Vagina (tissue), 1 donor: ENCODE measurements around the gene ZBTB49.

DNA sequence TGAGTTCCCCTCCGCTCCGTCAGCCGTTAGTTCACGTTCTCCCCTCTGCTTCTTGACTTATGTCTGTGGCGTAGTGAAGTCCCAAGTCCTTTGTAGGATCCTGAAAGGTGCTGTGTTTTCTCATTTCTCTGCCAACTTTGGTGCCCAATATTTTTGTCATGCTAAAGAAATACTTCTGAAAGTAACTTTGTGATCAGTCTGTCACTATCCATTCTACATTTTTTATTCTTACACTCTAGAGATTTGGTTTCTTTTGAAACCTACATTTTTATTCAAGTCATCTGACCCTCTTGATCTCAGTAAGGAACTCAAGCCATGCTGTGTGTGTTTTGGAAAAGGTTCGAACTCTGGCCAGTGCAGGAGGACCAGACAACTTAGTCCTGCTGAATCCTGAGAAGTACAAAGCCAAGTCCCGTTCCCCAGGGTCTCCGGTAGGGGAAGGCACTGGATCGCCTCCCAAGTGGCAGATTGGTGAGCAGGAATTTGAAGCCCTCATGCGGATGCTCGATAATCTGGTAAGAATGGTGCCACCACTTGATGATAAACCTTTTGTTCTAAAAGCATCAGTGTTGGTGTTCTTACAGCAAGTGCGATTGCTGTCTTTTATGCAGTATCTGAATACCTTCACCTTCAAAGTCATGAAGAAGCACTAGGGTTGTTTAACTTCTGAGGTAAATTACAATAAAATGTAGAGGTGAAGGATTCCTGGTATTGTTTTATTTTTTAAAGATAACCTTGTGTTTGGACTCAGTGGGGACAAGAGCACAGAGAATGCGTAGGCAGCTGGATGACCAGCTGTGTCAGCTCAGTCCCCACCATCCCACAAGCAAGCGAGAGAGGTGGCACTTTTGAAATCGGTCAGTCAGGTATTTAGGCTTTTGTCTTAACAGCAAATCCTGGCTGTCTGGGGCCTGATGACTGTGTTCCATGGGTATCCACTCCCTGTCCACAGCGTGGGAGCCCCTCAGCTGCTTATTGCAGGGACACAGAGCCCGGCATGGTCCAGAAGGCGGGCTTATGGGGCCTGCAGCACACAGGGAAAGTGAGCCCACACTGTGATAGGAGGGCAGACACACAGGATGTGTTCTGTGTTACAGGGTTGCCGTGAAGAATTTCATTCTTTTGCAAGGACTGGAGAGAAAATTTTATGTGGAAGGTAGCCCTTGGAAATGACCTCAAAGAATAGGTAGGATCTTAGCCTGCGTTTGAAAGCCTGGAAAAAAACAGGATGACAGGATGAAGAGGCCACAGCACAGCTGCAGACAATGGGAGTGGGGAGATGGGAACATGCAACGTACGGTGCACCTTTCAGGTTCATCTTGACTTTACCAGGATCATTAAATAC, 35.2 kb downstream of the MFSD10 start:
- PRO-cap: no peak
- RAMPAGE, long total RNA: start-site peak on the plus strand centred at position 1,052 of the sequence, 69 bp wide, 26 reads

DNA sequence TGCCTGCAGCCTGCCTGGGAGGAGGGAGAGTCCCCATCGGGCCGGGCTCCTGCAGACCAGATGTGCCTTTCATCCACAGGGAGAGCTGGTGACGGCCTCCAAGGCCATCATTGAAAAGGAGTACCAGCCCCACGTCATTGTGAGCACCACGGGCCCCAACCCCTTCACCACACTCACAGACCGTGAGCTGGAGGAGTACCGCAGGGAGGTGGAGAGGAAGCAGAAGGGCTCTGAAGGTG, 19.9 kb downstream of the MFSD10 start:
- PRO-cap: no peak
- RAMPAGE, long total RNA: start-site peak on the plus strand centred at position 140 of the sequence, 9 bp wide, 24 reads

- PRO-cap: no peak
- RAMPAGE, long total RNA: start-site peak on the minus strand at chr4:2941674-2941711, 26 reads
These were observed 6.8 kb upstream of the MFSD10 start for GRCh38 chr4:2941258-2942063.

DNA sequence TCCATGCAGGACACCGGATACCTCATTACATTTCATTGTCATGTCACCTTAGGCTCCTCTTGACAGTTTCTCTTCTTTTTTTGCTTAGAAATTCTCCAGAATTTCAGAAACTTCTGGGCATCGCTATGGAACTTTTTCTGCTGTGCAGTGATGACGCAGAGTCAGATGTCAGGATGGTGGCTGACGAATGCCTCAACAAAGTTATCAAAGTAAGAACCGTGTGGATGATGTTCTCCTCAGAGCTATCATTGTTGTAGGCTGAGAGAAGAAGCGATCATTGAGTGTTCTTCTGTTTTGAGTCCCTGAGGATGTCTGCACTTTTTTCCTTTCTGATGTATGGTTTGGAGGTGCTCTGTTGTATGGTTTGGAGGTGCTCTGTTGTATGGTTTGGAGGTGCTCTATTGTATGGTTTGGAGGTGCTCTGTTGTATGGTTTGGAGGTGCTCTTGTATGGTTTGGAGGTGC, 24.7 kb downstream of the HTT start:
- PRO-cap: no peak
- RAMPAGE, long total RNA: no peak

- PRO-cap: no peak
- RAMPAGE, long total RNA: start-site peak on the plus strand at chr4:3219805-3220616, 23 reads
These were observed 29.1 kb upstream of the MSANTD1 start for GRCh38 chr4:3219806-3220396.

- PRO-cap: no peak
- RAMPAGE, long total RNA: no peak
These were observed 25.1 kb upstream of the MSANTD1 start for GRCh38 chr4:3223647-3224487.

DNA sequence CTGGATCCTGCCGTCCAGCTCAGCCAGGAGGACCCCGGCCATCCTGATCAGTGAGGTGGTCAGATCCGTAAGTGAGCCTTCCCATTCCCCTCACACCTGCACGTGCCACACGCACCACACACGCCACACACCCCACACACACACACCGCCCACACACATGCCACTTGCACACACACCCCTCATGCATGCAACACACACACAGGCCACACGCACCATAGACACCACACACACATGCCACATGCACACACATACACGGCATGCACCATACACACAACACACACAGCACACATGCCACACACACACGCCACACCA, 20.1 kb upstream of the MSANTD1 start:
- PRO-cap: no peak
- RAMPAGE, long total RNA: no peak

- PRO-cap: no peak
- RAMPAGE, long total RNA: no peak
These were observed 24.2 kb downstream of the RGS12 start for GRCh38 chr4:3316744-3317602.

DNA sequence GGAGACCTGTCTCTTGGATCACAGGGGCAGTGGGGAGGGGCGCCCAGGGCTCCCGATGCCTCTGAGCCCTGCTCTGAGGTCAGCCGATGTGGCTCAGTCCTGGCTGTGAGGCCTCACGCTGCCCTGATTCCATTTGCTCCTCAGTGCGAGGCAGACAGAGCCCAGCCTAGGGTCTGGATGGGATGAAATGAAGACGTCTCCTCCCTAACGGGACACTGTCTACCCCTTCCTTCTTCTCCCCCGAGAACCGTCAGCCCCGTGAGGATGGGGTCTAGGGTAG, 1.1 kb upstream of the DOK7 start:
- PRO-cap: no peak
- RAMPAGE, long total RNA: no peak

DNA sequence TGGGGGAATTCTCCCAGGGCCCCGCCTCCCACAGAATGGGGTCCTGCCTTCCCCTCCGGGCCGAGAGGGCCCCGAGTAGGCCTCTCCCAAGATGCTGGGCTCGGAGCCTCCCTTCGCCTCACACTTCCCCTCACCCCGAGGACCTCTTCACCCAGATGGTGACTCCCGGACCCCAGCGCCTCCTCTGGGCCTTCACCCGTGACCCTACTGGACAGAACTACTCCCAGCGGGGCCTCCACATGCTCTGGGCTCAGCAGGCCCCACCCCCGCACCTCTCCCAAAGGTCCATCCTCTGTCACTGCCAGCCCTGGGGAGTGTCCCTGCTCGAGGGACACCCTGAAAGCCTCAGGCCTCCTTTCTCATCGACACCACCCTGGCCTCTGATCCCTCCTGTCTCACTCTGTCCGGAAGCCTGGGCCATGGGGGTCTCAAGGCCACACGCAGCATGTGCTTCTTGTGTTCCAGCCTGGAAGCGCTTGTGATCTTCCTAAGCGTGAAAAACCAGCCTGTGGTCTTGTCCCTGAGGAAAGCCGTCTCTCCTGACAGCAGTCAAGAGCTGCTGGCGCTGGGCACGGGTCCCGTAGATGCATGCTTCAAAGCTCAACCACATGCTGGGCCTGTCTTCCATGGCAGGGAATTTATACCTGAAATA, 10.9 kb downstream of the LRPAP1 start:
- PRO-cap: no peak
- RAMPAGE, long total RNA: no peak

- PRO-cap: no peak
- RAMPAGE, long total RNA: no peak
These were observed 749 bp downstream of the LRPAP1 start for GRCh38 chr4:3531477-3531868.

DNA sequence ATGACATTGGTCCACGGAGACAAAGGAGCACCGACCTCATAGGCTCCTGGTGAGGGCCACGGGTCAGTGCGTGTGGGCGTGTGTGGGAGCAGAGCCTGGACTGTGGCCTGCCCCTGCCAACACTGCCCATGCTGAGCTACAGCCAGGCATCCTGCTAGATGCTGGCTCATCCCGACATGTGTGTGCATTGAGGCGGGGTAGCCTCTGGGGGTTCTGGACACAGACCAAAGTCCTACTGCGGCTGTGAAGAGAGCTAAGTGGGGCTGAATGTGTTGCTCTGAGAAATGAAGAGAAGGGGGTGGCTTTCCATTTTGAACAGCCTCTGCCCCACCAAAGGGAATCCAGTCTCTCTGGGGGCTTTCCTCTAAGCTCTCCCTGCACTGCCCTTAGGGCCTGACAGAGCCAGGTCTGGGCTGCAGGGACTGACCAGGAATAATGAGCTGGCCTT, 48.7 kb upstream of the LRPAP1 start:
- PRO-cap: no peak
- RAMPAGE, long total RNA: no peak

DNA sequence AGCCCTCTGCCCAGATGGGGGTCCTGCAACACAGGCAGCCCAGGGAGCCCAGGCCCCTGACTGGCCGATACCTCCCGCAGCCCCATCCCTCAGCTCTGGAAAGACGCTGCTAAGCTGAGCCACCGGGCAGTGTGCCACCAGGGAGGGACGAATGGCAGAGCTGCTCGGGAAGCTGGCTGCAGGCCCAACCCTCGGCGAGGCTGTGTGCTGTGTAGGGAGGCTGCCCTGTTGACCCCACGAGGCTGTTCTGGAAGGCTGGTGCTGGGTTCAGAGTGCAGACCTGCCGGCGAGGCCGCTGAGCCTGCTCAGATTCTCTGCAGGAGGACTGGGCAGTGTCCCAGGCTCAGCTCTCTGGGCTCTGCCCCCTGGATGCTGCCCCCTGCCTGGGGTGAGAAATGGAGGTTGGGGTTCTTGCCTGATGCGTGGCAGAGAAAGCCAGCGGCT, 61.7 kb downstream of the ADRA2C start:
- PRO-cap: no peak
- RAMPAGE, long total RNA: no peak

DNA sequence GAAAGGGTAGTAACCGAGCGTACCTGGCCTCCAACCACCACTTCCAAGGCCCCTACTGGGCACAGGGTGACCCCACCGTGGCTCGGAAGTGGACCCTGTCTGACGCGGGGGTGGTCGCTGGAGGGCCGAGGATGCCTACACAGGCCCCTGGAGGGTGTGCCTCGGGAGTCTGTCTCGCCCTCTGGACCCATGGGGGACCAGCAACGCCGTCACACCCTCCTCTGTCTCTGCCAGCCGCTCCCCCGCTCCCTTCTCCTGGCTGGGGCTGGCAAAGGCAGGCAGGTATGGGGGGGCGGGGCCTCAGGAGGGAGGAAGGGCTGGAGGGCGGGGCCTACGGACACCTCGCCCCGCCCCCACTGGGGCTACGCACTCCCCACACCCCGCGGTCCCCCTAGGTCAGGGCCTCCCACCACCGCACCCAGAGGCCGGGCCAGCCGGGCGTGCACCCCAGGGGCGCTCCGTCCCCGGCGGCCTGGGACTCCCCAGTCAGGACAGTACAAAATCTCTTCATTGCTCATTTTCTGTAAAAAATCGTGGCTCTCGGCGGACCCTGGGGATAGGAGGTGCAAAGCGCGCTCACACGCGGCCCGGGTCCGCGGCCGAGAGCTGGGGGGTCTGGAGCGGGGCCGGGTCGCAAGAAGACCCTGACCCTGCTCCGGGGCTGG, 84.1 kb downstream of the OTOP1 start:
- PRO-cap: no peak
- RAMPAGE, long total RNA: no peak

GRCh38 chr4:4289970-4291119, at the start of gene ZBTB49:
ZBTB49 (plus strand) TSS chr4:4290251.
- PRO-cap: bidirectional peak, plus-strand start at chr4:4290238, minus-strand start at chr4:4290181
- RAMPAGE, long total RNA: start-site peak on the minus strand at chr4:4290123-4290185, 291 reads; start-site peak on the plus strand at chr4:4290254-4290277, 36 reads

DNA sequence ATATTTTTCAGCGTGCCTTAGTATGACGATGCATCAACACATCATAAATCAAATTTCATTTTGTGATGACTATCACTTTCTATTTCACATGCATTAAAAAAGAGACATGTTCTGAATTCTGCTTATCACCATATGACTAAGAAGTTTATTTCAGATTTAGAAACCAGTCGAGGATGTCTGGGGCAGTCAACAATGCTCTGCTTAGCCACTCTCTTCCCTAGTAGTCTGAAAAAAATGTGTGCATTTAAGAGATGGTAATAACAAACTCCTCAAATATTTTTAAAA, 49.3 kb downstream of the STX18 start:
- PRO-cap: no peak
- RAMPAGE, long total RNA: no peak

GRCh38 chr4:4524091-4524884, 17.6 kb downstream of the STX18 start:
- PRO-cap: no peak
- RAMPAGE, long total RNA: no peak

- PRO-cap: unidirectional peak, minus-strand start at chr4:4853443; bidirectional peak, plus-strand start at chr4:4853959, minus-strand start at chr4:4853682
- RAMPAGE, long total RNA: no peak
These were observed 6.1 kb upstream of the MSX1 start for GRCh38 chr4:4853290-4853807.

- PRO-cap: no peak
- RAMPAGE, long total RNA: no peak
These were observed 414 bp downstream of the MSX1 start for GRCh38 chr4:4859877-4860280.

- PRO-cap: no peak
- RAMPAGE, long total RNA: no peak
These were observed 15.1 kb downstream of the CYTL1 start for GRCh38 chr4:5004239-5004554.